HCT116 (cell line): ENCODE results near the gene AADAC.

DNA sequence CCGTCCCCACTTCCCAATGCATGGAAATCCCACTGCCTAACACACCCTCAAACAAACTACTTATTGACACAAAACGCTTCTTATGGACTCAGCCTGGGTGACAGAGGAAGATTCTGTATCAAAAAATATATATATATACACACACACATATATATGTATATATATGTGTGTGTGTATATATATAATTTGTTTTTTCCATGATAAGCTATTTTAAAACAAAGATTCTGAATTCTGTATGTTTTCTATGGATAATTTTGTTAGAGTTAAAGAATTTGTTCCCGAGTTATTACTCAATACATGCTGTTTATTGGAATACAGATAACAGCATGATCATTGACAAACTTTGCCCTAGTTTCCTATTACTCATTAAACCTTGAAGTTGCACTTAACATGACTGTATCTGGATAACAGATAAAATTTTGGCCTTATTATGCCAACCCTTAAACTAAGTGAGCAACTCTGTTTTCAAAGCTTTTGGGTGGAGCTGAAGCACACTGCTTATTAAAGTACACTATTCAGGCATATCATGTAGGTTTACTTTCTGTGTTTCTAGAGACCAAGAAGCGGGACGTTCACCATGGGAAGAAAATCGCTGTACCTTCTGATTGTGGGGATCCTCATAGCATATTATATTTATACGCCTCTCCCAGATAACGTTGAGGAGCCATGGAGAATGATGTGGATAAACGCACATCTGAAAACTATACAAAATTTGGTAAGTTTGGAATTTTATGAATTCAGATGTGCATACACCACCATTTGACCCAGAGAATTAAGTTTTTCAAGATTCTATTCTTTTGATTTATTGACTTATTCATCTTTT lies at the start of gene AADAC:
Gene AADAC (plus strand): TSS at position 531 of the 823 bp plus-strand sequence.
- RRBS = no CpG with 5 or more reads among the region's 9 CpGs

GRCh38 chr3:151832452-151832767 lies 18.5 kb downstream of the AADAC start:
- RRBS = no CpG with 5 or more reads among the region's 3 CpGs

GRCh38 chr3:151926837-151927310 lies 53.4 kb downstream of the SUCNR1 start:
- RRBS = no CpG with 5 or more reads among the region's 6 CpGs

DNA sequence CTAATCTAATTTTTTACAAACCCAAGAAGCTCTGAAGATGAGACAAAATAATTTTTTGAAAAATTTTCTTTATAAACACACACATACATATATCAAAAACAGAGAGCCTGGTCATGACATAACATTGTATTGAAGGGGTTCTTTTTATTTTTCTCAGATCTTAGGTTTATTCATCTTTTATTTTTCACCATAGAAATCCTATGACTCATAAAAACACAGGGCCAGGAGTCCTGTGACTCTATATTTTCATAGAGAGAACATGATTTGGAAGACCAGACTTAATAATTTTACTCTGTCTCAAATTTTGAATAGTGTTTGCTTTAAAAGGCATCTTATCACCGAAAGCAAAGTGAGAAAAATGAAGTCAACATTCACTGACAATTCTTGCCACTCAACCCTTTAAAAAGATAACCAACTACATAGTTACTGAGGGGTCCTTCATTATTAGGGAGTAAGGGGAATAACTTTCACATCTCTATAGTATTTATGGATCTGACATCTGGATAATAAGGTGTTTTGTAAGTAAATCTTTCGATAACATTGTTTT lies 57.8 kb downstream of the SUCNR1 start:
- RRBS = no CpG with 5 or more reads among the region's 2 CpGs

GRCh38 chr3:152200529-152200868 lies 68.2 kb upstream of the MBNL1 start:
- RRBS = no CpG with 5 or more reads among the region's 1 CpG

DNA sequence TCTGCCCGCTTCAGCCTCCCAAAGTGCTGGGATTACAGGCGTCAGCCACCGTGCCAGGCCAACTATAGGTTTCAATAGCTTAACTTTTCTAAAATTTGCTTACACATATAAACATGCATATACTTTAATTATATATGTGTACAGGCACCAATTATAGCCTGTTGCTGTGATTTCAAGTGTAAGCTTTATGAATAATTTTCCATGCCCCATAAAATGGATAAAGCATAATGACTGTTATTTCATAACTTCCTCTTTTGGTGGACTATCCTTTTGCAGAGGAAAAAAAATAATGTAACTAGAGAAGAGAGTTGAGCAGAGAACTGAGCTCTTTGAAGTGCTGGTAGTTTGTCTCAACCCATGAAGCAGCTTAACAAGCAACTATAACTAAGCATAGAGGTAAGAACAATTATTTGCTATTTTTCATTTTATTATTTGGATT lies 24.7 kb upstream of the MBNL1 start:
- RRBS = no CpG with 5 or more reads among the region's 3 CpGs

GRCh38 chr3:152309834-152310625 lies 41.3 kb downstream of the MBNL1 start:
- RRBS = no CpG with 5 or more reads among the region's 7 CpGs

- RRBS = no CpG with 5 or more reads among the region's 2 CpGs
Measured at GRCh38 chr3:152381752-152382280, 113.1 kb downstream of the MBNL1 start.

GRCh38 chr3:152398453-152399256 lies 129.9 kb downstream of the MBNL1 start:
- RRBS = no CpG with 5 or more reads among the region's 1 CpG

- RRBS = no CpG with 5 or more reads among the region's 4 CpGs
Measured at GRCh38 chr3:152406205-152407192, 137.8 kb downstream of the MBNL1 start.

DNA sequence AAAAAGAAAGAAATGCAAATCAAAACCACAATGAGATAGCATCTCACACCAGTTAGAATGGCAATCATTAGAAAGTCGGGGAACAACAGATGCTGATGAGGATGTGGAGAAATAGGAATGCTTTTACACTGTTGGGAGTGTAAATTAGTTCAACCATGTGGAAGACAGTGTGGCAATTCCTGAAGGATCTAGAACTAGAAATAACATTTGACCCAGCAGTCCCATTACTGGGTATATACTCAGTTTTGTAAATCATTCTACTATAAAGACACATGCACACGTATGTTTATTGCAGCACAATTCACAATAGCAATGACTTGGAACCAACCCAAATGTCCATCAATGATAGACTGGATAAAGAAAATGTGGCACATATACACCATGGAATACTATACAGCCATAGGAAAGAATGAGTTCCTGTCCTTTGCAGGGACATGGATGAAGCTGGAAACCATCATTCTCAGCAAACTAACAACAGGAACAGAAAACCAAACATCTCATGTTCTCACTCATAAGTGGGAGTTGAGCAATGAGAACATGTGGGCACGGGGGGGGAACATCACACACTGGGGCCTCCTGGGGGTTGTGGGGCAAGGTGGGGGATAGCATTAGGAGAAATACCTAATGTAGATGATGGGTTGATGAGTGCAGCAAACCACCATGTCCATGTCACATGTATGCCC lies 157.0 kb downstream of the MBNL1 start:
- RRBS = no CpG with 5 or more reads among the region's 3 CpGs

GRCh38 chr3:152909297-152910026 lies 74.5 kb downstream of the P2RY1 start:
- RRBS = no CpG with 5 or more reads among the region's 3 CpGs

GRCh38 chr3:153096584-153097398 lies 65.2 kb upstream of the RAP2B start:
- RRBS = no CpG with 5 or more reads among the region's 8 CpGs

DNA sequence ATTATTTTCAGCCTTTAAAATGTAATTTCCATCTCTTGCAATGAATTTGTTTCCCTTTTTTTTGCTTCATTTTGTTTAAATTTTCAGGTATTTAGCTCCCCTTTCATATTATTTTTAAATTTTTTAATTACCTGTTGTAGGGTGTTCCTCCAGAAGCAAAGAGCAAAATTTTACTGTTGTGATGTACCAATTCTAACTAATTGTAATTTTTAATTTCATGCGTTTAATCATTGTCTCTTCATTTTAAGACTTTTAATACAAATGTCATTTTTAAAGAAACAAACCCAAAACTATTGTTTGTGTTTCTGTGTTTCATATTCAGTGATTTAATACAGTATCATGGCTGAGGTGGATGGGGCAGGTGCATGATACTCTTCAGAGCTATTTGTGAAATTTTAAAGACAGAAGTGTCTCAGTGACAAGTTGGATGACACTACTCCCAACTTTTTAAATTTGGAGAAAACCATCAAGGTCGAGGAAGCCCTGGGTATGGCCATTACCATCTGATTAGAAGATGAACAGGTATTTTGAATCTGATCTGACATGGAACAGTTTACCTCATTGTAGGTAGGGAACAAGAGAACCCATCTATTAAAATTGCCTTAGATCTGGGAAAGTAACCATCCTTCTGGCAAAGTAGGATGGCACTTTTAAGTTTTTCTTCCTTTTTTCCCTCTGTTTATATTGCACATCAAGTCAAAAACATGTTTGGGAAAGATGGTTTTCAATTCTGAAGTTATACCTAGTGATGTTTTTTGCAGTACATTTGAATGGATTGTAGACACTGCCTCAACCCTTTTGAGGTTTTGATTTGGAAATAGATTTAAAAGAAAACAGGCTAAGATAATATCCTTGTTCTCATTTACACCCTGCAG lies 2.7 kb downstream of the RAP2B start:
- RRBS = no CpG with 5 or more reads among the region's 2 CpGs

DNA sequence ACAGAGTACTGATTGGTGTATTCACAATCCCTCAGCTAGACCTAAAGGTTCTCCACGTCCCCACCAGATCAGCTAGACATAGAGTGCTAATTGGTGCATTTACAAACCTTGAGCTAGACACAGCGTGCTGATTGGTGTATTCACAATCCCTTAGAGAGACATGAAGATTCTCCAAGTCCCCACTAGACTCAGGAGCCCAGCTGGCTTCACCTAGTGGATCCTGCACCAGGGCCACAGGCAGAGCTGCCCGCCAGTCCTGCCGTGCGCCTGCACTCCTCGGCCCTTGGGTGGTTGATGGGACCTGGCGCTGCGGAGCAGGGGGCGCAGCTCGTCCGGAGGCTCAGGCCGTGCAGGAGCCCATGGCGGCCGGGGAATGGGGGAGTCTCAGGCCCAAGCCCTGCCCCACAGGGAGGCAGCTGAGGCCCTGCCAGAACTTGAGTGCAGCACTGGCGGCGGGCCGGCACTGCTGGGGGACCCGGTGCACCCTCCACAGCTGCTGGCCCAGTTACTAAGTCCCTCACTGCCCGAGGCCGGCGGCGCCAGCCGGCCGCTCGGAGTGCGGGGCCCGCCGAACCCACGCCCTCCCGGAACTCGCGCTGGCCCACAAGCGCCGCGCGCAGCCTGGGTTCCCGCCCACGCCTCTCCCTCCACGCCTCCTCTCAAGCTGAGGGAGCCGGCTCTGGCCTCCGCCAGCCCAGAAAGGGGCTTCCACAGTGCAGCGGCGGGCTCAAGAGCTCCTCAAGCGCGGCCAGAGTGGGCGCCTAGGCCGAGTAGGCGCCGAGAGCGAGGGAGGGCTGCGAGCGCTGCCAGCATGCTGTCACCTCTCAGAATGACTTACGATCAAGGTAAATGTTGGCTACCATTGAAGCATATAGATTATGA lies 190.9 kb upstream of the MME start:
- RRBS = no CpG with 5 or more reads among the region's 53 CpGs

DNA sequence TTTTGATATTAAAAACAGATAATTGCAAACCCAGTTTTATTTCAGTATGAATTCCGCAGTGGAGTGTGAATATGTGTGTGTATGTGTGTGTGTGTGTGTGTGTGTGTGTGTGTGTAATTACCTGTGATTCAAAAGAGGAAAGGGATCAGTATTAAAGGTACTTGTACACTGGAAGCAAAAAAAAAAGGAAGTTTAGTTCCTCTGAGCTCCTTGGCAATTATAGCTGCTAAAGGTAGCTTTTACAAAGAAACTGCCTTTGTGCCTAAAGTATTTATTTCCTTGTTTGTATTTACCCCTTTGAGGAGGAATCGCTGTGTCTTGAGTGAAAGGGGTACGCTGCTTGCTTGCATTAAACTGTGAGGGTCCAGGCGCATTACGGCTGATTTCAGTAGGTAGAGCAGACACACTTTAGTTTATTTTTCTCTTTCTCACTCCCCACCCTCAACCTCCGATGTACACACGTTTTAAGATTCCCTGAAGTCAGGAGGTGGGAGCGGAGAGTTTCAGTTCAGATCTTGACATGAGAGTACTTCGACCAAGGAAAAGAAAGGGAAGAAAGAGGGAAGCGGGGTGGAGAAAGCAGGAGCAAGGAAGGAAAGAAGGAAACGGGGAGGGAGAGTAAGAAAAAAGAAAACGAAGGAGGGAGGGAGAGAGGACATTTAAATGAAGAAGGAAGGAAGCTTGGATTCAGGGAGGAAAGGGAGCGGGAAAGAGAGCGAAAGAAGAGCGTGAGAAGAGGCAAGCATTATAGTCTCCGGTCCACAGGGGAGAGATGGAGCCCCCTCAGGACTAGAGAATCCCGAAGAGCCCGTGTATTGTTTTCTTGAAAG lies 1.3 kb upstream of the MME start:
- RRBS = no CpG with 5 or more reads among the region's 18 CpGs

GRCh38 chr3:155418438-155418707 lies 124.9 kb upstream of the STRIT1 start:
- RRBS = no CpG with 5 or more reads among the region's 2 CpGs

DNA sequence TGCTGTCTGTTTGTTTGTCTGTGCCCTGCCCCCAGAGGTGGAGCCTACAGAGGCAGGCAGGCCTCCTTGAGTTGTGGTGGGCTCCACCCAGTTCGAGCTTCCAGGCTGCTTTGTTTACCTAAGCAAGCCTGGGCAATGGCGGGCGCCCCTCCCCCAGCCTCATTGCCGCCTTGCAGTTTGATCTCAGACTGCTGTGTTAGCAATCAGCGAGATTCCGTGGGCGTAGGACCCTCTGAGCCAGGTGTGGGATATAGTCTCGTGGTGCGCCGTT lies 218.2 kb upstream of the STRIT1 start:
- RRBS = no CpG with 5 or more reads among the region's 10 CpGs

GRCh38 chr3:155554970-155555628 lies 189.8 kb downstream of the PLCH1 start:
- RRBS = no CpG with 5 or more reads among the region's 4 CpGs

DNA sequence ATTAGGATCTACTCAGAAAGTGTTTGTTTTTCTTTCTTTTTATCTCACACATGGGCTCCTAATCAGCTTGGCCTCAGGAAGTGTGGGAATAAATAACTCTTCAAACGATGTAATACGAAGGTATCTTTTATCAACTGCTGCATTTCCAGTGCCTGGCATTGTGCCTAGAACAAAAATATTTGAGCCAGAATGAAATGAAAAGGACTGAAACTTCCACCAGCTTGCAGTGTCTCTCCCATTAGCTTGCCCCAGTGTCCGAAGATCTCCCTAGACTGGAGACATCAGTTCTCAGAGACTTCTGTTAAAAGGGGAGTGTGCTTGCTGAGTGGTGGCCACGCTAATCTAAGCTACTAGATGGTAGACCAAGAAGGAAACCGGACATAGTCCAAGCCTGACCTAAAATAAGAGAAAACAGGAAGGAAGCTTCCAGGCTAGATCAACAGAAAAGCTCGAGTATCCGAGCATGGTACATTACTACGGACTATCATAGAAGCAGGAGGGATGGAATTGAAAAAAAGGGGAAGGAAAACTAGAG lies 28.6 kb downstream of the KCNAB1 start:
- RRBS = no CpG with 5 or more reads among the region's 8 CpGs